SK-MEL-5 (cell line): ENCODE data around the gene VRTN.

DNA sequence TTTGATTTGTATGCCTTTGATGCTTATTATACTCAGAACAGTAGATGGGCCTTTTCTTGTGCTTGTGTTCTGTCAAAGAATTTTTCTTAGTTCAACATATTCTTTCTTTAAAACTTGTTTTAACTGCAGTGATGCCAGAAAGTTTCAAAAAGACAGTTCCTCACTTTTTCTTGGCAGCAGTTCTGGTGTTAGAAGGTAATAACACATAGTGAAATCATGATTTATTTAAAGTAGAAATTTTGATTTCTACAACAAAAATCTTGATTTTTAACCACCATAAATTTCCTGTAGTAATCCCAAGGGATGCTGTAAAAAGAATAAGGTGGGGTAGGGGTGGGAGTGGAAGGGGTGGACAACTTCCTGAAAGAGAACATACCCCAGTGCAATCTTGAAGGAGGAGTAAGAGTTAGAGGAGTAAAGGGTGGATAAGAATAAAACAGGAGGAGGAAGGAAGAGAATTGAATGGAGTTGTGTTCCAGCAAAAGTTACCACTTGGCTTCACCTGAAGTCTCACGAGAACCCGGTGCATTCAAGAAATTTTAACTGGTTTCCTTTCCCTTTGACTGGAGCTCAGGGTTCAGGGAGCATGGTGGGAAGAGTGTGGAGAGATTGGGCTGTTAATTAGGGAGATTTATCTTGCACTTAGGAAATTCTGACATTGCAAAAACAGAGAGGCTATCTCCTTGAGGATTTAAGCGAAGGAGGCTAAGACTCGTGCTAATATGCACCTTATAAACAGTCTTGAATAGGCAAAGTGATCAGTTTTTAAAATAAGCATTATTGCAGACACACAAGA is 253.8 kb downstream of the SIPA1L1 start:
RAMPAGE:
- cytosol, long total RNA = no peak
- long total RNA = no peak
- nucleus, long total RNA = no peak

GRCh38 chr14:71918786-71919314 is 13.4 kb upstream of the RGS6 start:
RAMPAGE:
- cytosol, long total RNA = no peak
- long total RNA = no peak
- nucleus, long total RNA = no peak

DNA sequence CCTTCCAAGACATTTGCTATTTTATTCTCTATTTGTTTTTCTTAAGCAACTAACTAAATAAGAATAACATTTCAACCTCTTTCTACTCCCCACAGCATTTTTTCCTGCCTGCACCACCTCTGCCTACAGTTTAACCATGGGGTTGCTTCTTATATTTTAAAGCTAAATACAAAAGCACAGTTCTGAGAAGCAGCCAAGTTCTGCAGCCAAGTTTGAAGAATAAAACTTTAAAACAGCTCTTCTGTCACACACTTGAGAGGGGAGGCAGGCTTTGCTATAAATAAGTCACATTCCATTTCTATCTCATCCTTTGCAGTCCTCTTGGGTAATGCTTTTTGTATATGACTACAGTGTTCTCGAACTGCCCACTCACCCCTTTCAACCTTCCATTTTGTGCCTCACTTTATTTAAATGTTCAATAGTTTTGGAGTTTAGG is 53.6 kb downstream of the RGS6 start:
RAMPAGE:
- cytosol, long total RNA = no peak
- long total RNA = no peak
- nucleus, long total RNA = no peak

DNA sequence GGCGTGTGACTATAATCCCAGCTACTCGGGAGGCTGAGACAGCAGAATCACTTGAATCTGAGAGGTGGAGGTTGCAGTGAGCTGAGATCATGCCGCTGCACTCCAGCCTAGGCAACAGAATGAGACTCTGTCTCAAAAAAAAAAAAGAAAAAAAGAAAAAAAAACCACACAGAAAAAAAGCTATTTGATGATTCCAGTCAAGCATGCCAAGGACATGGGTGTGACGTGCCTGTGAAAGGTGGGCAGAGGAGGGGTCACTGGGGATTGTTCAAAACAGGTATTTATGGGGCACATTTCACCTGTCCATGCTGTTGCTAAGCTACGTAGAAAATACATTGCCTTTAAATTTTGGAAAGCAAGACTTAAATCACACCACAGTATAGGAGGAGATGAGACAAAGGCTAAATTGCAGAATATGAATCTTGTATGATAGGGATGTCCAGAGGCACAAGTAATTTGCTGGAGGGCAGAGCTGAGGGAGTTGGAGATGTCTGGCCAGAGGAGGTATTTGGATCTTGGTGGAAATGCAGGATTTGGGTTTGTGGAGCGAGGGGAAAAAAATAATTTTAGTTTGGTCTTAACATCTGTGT is 416.1 kb downstream of the DPF3 start:
RAMPAGE:
- cytosol, long total RNA = no peak
- long total RNA = no peak
- nucleus, long total RNA = no peak

RAMPAGE:
- cytosol, long total RNA = no peak
- long total RNA = no peak
- nucleus, long total RNA = no peak
Measured at GRCh38 chr14:72544404-72545237, 349.3 kb downstream of the DPF3 start.

RAMPAGE:
- cytosol, long total RNA = no peak
- long total RNA = no peak
- nucleus, long total RNA = no peak
Measured at GRCh38 chr14:72562284-72562624, 331.6 kb downstream of the DPF3 start.

GRCh38 chr14:72683683-72684155 is 210.2 kb downstream of the DPF3 start:
RAMPAGE:
- cytosol, long total RNA = no peak
- long total RNA = no peak
- nucleus, long total RNA = no peak

GRCh38 chr14:73057920-73058168 is 490 bp upstream of the RBM25 start:
RAMPAGE:
- cytosol, long total RNA = no peak
- long total RNA = no peak
- nucleus, long total RNA = no peak

RAMPAGE:
- cytosol, long total RNA = no peak
- long total RNA = no peak
- nucleus, long total RNA = no peak
Measured at GRCh38 chr14:73140650-73141548, 4.6 kb downstream of the PSEN1 start.

DNA sequence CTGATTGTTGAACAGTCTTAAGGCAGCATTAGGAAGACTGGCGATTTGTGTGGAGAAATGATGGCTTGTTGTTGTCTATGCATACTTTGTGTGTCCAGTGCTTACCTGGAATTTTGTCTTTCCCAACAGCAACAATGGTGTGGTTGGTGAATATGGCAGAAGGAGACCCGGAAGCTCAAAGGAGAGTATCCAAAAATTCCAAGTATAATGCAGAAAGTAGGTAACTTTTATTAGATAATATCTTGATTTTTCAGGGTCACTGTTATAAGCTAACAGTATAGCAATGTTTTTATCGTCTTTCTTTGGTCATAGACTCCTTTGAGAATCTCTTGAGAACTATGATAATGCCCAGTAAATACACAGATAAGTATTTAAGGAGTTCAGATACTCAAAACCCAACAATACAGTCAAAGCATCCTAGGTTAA is 31.0 kb upstream of the PAPLN start:
RAMPAGE:
- cytosol, long total RNA = no peak
- long total RNA = no peak
- nucleus, long total RNA = no peak

DNA sequence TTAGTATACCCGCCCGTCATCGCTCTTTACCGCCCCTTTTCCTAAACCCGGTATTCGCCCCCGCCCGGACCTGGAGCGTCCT is 147 bp upstream of the NUMB start:
RAMPAGE:
- cytosol, long total RNA = no peak
- long total RNA = no peak
- nucleus, long total RNA = no peak

DNA sequence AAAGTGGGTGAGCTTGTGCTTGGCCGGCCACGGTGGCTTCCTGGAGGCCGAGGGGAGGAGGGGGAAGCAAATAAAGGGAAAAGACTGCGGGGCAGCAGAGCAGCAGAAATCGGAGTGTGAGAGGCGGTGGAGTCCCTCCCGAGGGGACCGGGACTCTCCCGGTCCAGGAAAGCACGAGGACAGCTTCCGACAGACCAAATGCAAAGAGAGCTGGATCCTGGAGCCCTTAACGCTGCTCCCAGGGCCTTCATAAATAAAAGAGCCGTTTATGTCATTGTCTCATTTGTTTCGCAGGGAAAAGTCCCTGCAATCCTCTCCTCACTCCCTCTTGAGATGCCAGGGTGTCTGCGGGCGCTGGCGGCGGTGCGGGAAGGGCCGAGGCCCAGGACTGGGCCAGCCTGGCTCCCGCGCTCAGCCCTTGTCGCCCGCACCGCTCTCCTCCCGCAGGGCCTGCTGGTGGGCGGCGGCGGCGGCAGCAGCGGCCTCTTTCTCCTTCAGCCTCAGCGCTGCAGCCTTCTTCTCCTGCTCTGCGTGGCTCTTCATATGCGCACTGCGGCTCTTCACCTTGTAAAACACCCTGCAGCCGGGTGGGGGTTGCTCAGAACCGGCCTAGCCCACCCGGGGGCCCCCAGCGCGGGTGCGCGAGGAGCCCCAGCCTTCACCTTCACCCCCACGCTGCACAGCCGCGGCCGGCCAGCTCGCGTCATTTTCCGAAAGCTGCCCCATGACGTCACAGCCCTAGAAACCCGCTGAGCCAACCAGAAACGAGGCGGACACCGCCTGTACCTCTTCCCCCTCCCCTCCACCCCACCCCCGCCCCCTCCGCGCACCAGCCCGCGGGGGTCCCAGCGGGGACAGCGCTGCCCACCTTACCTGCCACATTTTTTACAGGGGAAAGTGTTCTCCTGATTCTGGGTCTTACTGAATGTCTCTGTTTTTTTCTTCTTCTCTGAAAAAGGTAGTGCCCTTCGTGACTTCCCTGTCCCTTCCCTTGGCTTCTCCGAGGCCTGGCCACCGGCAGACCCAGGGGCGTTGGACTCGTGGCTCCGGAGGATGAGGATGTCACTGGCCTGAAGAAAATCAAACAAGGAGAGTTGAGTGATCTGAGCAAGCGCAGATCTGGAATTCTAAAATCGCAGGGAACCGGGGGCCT is 4.6 kb upstream of the PNMA1 start:
RAMPAGE:
- cytosol, long total RNA = no peak
- long total RNA = no peak
- nucleus, long total RNA = no peak

RAMPAGE:
- cytosol, long total RNA = no peak
- long total RNA = no peak
- nucleus, long total RNA = no peak
Measured at GRCh38 chr14:73722496-73723252, 8.5 kb upstream of the PNMA1 start.

DNA sequence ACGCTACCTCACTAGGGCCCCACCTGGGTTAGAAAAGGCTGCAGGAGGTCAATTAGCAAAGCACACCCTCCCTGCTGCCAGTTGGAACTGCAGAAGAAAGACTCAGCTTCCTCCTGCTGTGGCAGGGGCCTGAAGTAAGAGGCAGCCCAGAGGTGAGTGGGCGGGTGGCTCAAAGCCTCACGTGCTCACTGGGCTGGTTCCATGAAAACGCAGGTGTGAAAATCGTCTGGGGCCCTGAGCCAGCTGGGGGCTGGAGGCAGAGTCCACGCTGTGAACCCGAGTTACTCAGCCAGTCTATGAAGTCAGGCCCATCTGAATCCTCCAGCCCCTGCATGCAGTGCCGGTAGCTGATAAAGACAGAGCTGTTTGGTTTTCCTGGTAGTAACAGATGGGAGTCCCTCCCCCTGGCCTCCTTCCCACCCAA is 11.7 kb upstream of the MIDEAS start:
RAMPAGE:
- cytosol, long total RNA = no peak
- long total RNA = no peak
- nucleus, long total RNA = no peak

GRCh38 chr14:74127767-74128304 is 43.1 kb downstream of the LIN52 start:
RAMPAGE:
- cytosol, long total RNA = no peak
- long total RNA = no peak
- nucleus, long total RNA = no peak

DNA sequence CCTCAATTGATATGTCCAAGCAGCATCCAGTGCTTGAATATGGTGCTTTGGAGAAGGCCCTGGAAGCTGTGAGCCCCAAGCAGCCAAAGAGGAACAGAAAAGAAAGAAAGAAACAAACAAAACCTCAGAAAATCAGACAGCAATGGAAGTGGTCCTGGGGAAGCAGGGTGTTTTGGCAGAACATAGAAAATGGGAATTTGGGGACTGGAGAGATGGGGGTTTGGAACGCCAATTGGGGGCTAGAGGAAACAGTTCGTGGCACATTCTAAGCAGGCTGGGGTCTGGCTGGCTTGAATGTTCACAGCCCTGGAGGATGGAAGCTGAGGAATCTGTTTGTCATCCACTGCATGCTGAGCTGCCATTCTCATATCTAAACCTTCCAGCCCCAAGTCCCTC is 22.1 kb upstream of the VRTN start:
RAMPAGE:
- cytosol, long total RNA = no peak
- long total RNA = no peak
- nucleus, long total RNA = no peak

DNA sequence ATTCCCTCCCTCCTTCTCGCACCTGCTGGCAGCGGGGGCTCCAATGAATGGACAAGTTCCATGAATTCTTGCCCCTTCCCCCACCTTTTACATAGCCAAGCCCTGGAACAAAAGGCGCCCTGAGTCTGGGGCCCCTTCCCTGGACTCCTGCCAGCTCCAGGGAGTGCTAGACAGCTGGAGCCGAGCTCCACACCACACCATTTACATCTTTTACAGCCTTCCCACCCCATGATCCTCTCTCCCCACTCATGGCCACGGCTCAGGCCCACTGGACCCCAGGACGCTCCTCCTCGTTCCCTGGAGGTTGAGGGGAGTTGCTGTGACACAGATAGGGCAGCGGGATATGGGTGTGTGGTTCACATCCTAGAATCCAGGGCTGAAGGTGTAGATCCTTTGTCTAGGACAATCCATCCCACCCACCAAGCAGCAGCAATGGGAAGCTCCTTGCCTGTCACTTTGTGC is 21.7 kb upstream of the VRTN start:
RAMPAGE:
- cytosol, long total RNA = no peak
- long total RNA = no peak
- nucleus, long total RNA = no peak

DNA sequence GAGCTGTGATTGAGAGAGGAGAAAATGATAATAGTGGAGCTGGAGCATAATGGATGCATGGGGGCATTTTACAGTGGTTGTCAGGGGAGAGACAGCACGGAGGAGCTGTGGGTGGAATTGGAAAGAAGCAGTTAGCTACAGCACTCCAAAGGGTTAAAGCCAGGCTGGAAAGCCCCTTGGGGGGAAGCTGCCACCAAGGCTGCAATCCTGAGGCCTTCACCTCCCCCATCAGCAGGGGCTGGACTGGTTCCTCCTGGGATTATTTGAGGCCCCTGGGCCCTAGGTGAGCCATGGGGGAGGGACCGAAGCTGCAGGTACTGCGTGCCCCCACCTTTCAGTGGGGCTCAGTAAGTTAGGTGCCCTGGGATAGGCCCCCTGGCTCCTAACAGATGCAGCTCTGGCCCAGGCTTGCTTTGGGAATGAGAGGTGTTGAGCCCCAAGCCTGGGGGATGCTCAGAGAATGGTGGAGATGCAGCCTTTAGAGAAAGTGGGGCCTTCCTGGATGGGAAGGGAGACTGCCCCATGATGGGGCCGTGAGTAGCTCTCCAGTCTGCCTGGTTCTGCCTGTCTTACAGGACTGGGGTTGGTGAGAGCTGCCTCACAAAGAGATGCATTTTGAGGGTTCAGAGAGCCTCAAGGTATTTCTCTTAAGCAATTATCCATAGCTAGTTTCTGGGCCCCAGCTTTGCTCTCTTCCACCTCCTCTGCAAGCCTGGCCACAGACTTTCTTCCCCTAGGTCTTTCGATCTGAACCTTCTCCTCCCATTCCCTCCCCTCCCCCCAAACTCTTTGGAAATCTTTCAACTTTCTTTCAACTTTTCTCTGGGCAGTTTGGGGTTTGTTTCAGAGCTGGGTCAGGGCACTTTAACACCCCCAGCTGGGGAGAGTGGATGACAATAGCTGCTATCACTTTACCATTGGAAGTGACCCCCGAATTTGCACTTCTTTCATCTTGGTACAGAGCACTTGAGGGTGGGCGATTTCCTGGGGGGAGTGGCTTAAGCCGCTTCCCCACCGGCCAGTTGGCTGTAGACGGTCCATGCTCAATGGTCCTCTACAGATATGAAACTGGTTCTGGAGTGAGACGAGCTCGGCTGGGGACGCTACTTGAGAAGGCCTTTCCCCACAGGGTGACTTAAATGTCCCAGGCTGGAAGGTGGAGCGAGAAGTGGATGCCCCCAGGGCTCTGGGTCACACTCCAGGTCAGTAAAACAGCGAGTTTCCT is at the start of gene VRTN:
VRTN (plus strand) TSS at position 1,021 of the 1,225 bp plus-strand sequence.
RAMPAGE:
- cytosol, long total RNA = no peak
- long total RNA = no peak
- nucleus, long total RNA = no peak

DNA sequence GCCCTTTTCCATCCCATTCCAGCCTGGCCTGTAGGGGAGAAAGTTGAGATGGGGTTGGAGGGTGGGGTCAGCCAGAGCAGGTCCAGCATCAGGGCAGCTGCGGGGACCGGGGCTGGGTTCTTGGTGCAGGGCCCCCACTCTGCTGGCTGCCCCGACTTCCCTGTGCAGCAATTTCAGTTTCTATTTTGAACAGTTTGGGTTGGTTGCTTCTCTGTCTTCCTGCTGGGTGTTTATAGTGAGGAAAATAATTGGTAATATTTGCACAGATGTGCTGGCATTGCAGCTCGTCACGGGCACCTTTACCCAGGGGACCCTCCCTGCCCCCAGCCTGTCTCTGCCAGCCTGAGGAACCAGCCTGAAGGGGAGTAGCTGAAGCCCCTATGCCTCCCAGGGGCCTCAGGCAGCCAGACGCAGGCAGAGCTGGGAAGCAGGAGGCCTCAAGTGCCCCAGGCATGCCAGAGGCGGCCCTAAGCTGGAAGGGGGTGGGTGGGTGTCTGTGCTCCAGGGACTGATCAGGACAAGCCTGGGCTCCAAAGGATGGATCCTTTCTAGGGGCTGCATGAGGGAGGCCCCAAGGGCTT is 23.2 kb downstream of the SYNDIG1L start:
RAMPAGE:
- cytosol, long total RNA = no peak
- long total RNA = no peak
- nucleus, long total RNA = no peak

DNA sequence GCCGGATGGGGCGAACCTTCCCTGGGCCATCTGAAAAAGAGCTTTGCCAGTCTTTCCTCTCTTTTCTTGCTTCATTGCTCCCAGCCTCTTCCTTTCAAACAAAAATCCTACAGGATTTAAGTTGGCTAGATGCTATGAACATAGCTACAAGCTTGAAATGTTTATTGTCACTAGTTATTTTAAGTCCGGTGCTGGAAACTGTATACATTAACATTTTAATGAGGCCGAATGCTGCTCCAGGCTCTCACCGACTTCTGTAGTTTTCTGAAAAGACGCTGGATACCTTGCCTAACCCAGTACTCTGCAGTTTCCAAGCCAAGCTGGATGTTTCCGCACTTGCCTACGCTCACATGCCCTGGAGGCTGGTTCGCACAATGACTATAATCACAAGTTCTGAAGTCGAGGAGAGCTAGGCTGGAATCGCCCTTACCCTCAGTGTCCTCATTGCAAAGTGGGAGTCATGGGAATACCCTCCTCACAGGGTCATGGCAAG is 39.2 kb downstream of the LTBP2 start:
RAMPAGE:
- cytosol, long total RNA = no peak
- long total RNA = no peak
- nucleus, long total RNA = no peak